Peripheral blood mononuclear cell (primary cell): ENCODE measurements around a stretch of chr14.

DNA sequence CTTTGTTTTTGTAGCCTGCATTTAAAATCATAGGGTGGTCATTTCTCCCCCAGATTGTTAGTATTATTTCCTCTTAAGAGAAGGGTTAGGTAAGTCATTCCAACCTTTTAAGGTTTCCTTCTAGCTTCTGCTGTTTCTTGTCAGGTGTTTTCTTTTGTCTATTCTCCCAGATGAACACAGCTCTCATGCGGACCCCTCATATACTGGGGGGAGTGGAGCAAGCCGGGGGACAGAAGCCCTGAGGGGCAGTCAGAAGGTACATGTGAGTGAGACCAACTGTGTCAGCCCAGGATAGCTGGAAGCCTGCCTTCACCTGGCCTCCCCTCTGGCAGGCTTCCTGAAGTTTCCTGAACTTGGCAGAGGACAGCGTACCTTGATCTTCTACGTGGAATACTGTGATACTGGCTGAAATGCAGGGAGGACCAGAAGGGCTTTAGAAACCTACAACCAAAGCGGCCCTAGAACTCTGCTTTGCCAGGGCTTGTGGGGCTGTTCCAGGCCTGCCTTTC lies 13.1 kb downstream of the WDR25 start:
- PRO-cap, 8 experiments, result no peak in any of the 8 experiments

DNA sequence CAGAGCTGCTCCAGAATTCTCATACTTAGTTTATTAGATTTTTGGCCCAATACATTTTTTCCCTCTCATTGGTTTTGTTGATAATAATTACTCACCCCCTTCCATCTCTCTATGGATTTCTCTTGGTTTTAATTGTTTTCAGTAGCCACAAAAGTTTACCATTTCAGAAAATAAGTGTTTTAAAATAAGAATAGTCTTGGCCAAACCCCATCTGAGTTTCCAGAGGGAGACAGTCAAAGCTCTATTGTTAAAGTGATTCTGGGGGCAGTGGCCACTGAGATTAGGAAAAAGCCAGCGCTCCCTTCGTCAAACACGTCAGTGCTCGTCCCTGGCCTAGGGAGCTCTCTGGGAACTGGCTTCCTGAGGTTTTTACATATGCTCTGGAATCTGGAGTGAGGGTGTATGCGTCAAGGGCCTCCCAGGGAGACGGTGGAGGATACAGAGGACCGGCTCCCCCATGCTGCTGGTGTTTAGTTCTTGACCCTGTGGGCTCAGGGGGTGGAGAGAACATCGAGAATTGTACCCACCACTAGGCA lies 33.7 kb downstream of the WDR25 start:
- PRO-cap, 8 experiments, result no peak in any of the 8 experiments

DNA sequence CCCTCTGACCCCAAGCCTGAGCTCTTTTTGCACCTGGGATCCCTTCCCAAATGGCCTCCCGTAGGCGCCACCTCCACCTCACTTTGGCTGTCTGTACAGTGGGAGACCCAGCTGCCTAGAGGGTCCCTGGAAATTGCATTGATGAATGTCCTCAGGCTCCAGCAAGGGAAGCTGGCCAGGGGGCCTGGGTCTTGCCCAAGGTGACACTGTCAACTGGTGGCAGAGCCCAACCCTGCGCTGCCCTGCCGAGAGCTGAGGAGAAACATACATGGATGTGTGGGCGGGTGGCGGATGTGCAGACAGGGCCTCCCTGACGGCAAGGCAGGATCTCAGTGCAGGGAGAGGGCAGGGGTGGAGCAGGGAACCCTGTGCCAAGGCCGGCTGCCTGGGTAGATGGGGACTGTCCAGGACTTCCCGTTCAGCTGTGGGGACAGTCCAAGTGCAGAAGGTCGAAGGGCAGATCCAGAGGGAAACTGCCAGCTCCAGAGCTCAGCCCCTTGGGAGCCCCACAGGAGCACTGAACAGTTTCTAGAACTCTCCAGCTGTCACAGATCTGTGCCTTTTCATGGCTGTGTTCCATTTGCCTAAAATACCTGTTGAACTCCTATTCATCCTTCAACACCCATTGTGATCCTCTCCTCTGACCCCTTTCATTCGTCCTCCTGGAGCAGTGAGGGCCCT lies 53.1 kb downstream of the BEGAIN start:
- PRO-cap, 8 experiments, result no peak in any of the 8 experiments

- PRO-cap, 8 experiments, result no peak in any of the 8 experiments
Measured at GRCh38 chr14:100567017-100567522, 20.1 kb downstream of the BEGAIN start.

GRCh38 chr14:100677490-100678572 lies 48.9 kb upstream of the DLK1 start:
- PRO-cap, 8 experiments, result peak in 7 of 8 experiments; most common plus-strand start chr14:100677795 (in 1); most common minus-strand start chr14:100677663 (in 5)

DNA sequence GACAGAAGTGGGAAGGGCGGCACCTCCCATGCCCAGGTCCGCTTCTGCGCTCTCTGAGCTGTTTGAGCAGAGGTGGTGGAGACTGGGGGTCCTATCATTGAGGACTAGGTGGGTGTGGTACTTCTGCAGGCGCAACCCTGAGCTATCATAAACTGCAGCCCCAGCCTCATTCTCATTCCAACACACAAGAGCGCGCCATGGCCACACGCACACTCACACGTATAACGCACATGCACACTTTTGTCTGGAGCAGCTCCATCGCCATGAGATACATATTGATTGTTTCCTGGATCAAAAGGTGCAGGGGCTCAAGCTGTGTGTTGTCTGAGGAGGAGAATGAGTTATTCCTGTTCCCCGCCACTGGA lies 84.8 kb downstream of the DLK1 start:
- PRO-cap, 8 experiments, result peak in 1 of 8 experiments; most common plus-strand start position 111 of the sequence (in 1)

GRCh38 chr14:100830395-100831037 lies 73.0 kb downstream of the RTL1 start:
- PRO-cap, 8 experiments, result no peak in any of the 8 experiments

GRCh38 chr14:100831692-100832730 lies 71.5 kb downstream of the RTL1 start:
- PRO-cap, 8 experiments, result no peak in any of the 8 experiments

DNA sequence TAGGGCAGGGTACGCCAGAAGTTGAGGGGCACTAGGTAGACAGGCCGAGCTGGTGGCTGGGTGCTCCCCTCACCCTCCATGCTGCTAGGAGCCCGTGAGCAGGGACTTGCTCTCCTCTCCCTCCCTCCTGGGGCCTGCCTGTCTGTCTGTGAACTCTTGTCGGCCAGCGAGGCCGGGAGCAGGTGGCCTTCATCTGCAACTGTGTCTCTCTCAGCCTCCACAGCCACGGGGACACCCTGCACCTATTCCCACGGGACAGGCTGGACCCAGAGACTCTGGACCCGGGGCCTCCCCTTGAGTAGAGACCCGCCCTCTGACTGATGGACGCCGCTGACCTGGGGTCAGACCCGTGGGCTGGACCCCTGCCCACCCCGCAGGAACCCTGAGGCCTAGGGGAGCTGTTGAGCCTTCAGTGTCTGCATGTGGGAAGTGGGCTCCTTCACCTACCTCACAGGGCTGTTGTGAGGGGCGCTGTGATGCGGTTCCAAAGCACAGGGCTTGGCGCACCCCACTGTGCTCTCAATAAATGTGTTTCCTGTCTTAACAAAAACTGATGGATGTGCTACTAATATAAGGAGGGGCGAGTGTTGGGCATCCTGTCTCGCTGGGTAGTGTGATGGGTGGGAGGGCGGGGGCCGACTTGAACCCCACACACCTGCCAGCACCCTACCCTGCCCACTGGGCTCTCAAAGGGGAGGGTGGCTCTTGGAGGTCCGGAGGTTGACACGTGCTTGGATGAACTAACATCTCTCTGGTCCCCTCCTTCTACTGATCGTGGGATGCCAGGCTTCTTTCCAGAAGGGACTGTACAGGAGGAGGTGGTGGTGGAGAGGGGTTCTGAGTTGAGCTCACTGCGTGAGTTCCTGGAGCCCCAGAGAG lies 42.8 kb downstream of the RTL1 start:
- PRO-cap, 8 experiments, result no peak in any of the 8 experiments

GRCh38 chr14:100900926-100901409 lies 2.6 kb downstream of the RTL1 start:
- PRO-cap, 8 experiments, result no peak in any of the 8 experiments

- PRO-cap, 8 experiments, result no peak in any of the 8 experiments
Measured at GRCh38 chr14:100907219-100907707, 3.7 kb upstream of the RTL1 start.

DNA sequence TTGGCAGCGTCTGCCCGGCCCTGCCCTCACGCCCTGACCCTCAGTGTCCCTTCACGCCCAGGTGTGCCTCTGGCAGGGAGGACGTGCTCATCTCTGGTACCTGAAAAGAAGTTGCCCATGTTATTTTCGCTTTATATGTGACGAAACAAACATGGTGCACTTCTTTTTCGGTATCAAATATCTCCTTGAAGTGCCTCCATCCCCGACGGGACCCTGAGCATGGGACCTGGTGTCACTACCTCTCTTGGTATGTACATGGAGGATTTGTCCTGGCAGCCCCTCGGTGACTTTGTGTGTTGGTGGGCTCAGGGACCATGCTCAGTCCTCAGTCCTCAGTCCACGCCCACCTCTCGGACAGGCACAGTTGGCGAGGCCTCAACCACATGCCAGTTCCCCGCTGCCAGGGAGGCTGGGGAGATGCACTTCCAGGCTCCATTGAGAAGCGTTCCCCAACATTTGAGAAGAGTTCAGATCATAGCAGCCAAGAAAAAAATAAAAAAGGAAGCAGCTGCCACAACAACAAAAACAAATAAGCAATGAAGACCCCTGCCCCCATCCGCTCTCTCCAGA lies 130.2 kb upstream of the RTL1 start:
- PRO-cap, 8 experiments, result no peak in any of the 8 experiments

DNA sequence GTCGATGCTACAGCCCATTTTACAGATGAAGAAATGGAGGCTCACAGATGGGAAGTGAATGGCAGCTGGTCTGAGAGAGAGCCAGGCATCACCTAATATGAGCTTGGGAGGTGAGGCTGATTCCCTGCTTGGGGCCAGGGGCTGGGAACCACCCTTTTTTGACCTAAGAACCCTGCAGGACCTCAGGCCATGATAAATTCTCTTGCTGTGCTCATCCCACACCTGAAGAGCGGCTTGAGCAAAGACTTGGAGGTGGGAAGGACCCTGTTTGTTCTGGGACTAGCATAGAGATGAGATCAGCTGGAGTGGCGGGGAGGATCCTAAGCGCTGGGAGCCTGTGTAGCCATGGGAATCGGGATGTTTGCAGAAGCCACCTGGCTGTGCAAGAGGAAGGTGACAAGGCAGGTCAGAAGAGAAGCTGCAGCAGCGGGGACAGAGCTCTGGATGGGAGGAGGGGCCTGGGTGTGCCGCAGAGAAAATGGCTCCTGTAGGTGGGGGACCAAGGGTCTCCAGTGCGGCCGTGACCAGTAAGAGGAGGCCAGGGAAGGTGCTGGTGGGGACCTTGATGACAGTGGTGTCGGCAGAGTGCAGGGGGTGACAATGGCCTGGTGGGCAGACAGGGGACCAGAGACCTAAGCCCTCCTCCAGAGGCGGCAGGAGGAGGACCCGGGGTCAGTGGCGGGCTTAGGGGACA lies 206.4 kb upstream of the RTL1 start:
- PRO-cap, 8 experiments, result no peak in any of the 8 experiments

DNA sequence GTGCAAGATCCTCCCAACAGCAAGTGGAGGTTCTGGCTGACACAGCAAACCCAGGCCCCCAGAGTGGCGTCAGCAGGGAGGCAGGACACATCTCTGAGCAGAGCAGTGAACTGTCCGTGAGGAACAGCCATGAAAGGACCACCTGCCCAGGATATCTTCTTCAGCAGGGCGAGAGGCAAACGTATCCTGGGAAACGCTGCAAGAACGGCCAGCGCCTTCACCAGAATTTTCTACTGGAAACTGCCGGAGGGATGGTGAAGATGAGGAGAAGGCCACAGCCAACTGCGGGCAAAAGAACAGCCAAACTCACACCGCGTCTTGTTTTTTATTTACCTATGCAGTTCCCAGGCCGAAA lies 385.5 kb upstream of the RTL1 start:
- PRO-cap, 8 experiments, result no peak in any of the 8 experiments

- PRO-cap, 8 experiments, result no peak in any of the 8 experiments
Measured at GRCh38 chr14:101334648-101335202, 426.8 kb upstream of the PPP2R5C start.

DNA sequence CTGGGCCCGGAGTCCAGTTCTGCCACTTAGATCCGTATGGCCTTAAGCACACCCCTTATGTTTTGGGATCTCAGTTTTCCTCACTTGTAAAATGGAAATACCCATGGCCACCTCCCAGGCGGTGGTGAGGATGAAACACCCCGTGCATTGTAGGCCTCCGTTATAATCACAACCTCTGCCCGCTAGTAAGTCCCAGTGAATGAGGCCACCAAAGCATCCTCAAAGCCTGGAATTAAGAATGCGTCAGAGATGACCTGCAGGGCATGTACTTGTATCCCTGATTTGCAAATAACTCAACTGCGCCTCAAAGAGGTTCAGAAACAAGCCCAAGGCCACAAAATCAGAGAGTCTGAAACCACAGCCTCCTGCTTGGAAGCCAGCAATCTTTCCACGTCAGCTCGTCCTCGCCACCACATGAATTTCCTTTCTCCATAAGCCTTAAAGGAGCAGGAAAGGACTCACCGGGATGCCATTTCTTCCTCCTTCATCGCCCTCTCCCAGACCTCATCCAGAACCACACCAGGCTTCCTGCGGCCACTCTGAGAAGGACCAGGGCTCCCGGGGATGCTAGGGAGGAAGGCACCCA lies 391.7 kb upstream of the PPP2R5C start:
- PRO-cap, 8 experiments, result no peak in any of the 8 experiments

DNA sequence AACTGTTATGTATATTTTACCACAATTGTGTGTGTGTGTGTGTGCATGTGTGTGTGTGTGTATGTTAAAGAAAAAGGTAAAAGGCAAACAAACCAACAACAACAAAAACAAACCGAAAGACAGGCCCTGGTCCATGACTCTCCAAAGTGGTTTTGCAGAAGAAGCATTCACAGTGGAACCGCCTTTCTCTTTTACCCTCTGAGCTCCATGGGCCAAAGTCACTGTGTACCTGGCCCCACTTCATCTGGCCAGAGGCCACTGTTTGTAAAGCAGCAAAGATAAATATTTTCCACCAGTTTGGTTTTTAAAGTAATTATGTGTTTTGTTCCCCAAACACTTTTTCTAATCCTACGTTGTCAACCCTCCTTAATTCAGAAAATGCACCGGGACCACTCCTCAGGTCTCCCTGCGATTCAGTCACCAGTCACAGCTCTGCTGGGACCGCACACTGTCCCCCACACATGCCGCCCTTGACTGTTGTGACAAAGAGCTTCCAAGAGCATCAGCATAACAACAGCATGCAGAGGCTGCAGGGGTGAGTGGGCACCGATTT lies 265.7 kb upstream of the PPP2R5C start:
- PRO-cap, 8 experiments, result no peak in any of the 8 experiments

GRCh38 chr14:101535009-101535668 lies 226.4 kb upstream of the PPP2R5C start:
- PRO-cap, 8 experiments, result peak in 8 of 8 experiments; most common plus-strand start chr14:101535491 (in 8); most common minus-strand start chr14:101535259 (in 1)

- PRO-cap, 8 experiments, result no peak in any of the 8 experiments
Measured at GRCh38 chr14:101559792-101560897, 201.4 kb upstream of the PPP2R5C start.

GRCh38 chr14:101764678-101765623 lies 3.4 kb downstream of the PPP2R5C start:
- PRO-cap, 8 experiments, result no peak in any of the 8 experiments